Glomerular endothelial cell (primary cell): ENCODE data around the genes COL17A1 and CFAP58.

GRCh38 chr10:104059283-104060007 is 26.2 kb downstream of the COL17A1 start:
- RAMPAGE, long total RNA = no peak

DNA sequence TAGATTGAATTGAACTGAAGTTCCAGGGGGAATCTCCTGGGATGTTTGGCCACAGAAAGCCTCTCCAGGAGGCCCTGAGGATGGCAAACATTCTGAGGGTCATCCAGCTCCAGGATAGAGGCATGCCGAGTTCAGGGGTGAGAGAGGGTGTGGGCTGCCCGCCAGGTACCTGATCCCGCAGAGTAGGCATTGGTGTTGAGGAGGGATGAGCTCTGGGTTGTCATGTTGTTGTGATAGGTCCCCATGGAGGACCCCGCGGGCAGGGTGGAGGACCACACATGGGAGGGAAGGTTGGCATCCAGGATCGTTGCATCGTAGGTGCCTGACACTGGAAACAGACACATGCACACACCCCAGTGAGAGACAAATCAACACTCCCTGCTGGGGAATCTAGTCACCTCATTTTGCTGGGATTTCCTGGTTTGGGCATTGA is 21.4 kb downstream of the COL17A1 start:
- RAMPAGE, long total RNA = no peak

GRCh38 chr10:104076834-104077336 is 8.8 kb downstream of the COL17A1 start:
- RAMPAGE, long total RNA = no peak

GRCh38 chr10:104085476-104086330 is at the start of gene COL17A1:
Gene COL17A1 (minus strand): TSS chr10:104085880.
- RAMPAGE, long total RNA = no peak

GRCh38 chr10:104122199-104122328 is 93 bp downstream of the SFR1 start:
- RAMPAGE, long total RNA = no peak

- RAMPAGE, long total RNA = no peak
Observed at GRCh38 chr10:104308705-104309376, 29.4 kb downstream of the ITPRIP start.

DNA sequence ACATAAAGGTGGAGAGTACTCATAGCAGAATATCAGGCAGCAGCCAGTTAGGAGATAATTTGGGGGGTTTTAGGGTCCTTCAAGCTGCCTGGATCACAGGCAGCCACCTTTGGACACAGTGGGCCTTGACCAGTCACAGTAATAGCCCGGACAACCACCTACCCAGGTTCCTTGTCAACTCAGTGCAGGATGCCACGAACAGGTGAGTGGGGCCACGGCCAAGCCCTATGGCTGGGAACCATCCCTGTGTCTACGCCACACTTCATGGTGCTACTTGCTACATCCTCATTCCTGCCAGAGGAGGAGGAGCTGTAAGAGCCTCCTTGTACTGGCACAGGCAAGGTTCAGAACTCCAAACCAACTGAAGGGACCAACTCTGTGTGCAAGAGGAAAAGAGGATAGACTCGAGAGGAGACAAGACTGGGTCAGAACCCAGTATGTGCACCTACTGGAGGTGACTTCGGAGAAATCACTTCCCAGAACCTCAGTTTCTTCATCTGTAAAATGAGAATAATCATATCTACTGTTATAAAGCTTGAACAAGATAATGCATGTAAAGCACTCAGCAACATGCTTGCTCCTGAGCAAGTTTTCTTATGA is 19.9 kb downstream of the ITPRIP start:
- RAMPAGE, long total RNA = no peak

DNA sequence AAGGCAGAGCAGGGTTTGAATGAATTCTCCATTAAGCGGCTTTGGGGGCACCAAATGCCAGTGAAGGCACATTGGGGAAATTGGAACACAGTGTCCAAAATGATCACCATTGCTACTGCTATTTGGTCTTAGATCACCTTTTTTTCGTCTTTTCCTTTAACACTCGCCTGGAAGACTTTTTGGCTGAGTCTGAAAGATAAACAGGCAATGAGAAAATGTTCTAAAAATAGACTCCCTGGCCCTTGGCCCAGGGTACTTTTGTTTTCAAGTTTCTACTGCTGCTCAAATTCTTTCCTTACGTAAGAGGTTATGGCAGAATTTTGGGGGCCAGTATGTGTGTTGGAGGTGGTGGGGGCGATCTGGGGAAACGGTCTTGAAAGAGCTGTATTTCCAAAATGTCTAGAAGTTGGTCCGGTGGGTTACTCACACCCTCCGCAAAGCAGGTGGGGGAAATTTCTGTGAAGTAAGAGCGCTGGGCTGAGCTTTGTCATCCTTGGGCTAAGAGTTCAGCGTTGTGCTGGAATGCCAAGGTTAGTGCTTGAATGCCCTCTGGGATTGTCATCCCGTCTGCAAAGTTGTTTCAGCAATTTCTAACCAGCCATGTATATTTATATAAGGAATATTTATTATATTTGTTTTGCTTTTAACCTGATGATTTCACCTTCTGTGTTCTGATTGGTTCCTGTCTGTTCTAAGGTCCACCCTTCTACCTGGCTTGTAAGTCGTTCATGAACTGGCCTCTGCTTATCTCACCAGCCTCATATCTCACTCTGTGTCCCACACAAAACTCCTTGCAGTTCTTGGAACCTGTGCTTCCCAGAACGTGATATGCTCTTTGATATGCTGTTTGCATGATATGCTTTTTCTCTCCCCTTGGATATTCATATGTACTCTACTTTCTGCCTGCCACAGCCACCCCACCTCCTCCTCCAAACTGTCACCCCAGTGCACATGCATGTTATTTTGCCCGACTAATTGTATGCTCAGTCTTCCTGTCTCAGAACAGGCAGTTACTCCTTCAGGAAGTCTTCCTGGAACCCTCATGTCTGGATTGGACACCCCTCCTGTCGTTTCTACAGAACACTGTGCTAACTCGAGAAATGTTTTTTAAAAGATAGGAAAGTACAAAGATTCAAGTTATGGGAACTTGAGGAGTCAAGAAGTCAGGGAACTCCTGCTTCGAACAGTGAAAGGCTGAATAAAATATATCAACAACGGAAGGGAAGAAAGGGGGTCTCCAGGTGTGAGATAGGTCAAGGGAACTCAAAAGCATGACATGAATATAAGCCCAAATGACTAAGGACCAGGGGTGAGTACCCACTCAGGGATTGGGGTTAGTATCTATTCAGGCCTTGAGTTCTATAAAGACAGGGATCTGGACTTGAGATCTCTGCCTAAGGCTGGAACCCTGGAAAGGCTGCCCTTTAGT is 1.7 kb upstream of the ITPRIP start:
- RAMPAGE, long total RNA = no peak

DNA sequence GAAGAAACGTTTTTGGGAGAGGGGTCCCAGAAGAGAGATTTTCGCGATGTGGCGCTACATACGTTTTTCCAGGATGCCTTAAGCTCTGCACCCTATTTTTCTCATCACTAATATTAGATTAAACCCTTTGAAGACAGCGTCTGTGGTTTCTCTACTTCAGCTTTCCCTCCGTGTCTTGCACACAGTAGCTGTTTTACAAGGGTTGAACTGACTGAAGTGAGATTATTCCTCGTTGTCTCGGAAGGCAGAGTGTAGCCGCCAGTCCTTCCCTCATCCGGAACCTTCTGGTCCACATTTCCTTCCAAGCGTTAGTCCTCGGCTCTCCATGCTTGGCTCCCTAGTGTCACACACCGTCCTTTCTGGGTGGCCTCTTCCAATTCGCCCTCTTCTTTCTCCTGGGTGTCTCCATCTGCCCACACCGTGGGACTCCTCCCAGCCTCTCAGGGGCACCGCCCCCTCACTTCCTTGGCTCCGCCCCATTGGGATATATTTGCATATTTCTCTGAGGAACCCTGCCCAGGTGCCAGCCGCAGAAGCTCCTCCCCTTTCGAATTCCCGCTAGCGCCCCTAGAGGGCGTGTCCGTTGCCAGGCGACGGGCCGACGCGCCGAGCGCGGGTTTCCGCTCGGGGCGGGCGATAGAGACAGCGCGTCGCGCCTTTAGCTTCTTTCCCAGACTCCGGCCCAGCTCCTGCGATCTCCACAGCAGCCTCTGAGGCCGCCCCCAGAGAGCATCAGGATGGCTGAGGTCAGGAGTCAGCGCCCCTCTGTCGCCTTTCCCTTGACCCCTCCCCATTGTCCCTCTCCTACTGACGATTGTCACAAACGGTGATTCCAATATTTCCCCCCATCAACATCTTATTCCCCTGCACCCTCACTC is at the start of gene CFAP58:
TSS of gene CFAP58 (plus strand) at position 673 of the 878 bp plus-strand sequence.
- RAMPAGE, long total RNA = no peak

DNA sequence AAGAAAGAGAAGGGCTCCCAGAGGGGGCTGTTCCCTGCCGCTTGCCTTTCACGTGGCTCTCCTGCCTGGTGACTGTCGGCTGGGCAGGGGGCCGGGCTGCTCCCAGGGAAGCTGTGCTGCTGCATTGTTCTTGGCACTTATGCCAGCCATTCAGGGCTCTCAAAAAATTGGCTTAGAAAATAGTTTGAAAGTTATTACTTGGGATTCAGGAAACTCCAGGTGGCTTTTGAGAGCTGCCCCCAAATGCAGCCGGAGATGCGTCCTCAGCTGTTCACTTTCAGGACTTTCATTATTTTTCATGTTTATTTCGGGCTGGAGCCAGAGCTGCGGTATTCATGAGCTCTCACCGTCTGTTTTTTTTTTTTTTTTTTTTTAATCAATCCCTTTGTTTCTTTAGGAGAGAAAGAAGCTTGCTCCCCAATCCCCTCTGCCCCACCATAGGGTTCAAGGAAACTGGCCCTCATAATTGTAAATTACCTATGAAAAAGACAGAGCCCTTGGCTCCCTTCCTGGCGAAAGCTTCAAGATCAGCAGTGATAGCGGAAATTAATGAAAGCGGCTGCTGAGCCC is 94.1 kb downstream of the SORCS3 start:
- RAMPAGE, long total RNA = no peak

DNA sequence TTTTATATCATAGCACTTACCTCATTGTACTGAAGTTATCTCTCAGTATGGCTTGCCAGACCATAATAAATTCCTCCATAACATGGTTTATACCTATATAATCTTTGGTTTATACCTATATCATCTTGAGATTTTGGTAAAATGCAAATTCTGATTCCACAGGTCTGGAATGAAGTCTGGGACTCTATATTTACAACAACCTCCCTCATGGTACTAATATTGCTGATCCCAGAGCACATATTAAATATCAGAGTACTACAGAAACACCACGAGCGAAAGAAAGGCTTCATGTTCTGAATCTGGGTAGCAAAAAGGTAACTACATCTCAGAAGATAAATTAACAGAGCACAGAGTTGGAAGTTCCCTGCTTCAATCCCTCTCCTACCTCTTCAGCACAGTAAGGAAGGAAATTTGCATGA is 1239.4 kb downstream of the SORCS3 start:
- RAMPAGE, long total RNA = no peak

DNA sequence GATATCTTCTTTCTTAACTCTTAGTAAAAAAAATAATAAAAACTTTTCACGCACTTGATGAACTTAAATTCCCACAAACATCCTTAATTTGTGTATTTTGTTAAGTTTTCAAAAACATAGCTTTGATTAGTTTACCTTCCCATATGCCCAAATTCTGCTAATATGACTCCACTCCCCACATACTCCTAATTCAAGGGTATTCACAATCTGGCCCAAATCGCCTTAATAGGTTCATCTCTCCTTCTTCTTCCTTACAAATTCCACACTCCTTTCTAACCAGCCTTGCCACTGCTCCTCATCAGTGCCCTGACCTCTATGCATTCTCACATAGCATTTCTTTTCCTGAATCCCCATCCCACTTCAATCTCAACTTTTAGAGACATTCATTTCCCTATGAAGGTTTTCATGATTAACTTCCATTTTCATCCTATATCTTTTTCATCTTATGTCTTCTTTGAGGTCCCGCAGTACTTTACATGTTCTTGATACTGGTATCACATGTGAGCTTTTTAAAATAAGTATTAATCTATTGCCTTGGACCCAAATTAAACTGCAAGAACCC is 779.0 kb downstream of the XPNPEP1 start:
- RAMPAGE, long total RNA = no peak

DNA sequence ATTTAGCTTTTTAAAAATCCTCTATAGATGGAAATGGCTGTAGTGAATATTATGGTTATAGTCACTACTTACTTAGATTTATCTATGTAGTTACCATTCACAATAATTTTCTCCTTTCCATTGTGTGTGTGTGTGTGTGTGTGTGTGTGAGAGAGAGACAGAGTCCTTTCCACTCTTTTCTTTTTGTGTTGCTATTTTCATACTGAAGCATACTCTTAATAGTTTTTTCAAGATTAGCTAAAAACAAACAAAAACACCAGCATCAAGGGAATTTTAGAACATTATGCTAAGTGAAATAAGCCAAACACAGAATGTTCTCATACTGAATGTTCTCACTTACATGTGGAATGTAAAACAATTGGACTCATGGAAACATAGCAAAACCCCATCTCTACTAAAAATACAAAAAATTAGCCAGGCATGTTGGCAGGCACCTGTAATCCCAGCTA is 193.5 kb downstream of the XPNPEP1 start:
- RAMPAGE, long total RNA = no peak

GRCh38 chr10:109883848-109885086 is 39.0 kb downstream of the XPNPEP1 start:
- RAMPAGE, long total RNA = no peak

DNA sequence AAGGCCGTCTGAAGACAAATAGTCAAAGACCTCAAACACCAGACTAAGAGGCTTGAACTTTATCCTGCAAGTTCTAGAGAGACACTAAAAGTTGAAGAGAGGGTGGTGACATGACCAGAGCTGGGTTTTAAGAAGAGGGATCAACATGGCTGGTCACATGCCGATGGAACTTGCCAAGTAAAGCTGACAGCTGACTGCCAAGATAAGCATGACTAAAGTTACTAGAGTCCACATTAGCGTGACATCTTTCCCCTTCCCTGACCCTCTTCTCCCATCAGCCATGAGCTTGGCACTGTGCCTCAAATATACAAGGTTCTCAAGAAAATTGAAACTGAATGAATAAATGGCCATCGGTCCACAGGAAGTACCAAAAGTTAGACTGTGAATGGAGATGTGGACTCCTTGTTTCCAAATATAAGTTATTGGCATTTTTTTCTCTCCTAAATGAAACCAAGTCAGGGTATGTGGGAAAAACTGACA is 24.6 kb downstream of the XPNPEP1 start:
- RAMPAGE, long total RNA = no peak

DNA sequence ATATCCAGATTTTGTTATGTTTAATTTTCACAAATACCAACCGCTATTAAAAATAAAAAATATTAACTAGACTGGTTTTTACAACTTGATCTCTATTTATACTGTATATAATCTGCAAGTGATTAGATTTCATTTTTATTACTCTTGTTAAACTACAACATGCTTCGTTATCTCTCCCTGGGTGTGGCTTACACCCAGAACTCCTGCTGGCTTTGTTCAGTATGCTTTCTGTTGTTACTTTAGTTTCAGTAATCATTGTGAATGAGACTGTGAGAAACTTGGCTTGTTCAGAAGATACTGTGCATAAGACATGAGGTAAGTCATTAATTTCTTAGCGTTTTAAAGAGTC is 11.7 kb upstream of the ADD3 start:
- RAMPAGE, long total RNA = no peak

GRCh38 chr10:110048082-110048548 is 40.3 kb downstream of the ADD3 start:
- RAMPAGE, long total RNA = no peak

GRCh38 chr10:110141887-110142156 is 65.6 kb upstream of the MXI1 start:
- RAMPAGE, long total RNA = no peak

DNA sequence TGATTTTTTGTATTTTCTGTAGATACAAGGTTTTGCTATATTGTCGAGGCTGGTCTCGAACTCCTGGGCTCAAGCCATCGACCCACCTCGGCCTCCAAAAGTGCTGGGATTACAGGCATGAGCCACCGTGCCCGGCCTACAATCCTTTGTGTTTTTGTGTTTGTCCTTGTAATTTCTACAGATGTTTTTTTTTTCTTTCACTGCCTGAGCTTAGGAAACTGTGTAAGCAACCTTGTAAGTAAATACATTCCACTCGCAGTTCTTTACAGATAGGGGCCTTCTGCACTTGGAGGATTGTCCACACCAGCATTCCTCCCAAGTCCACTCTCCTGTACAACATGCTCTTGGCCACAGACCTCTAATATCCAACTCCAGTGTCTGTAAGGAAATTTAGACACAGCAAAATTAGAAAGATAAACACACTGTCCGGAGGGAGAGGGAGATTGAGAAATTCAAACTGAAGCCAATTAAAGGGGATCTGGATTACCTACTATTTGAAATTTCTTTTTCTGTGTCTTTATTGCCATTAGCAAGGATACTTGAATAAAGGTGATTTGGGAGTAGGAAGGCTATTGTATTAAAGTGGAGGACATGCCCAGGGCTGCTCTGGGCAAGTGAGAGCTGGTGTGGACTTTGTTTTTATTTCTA is 9.6 kb downstream of the MXI1 start:
- RAMPAGE, long total RNA = no peak

GRCh38 chr10:110225429-110226555 is 18.4 kb downstream of the MXI1 start:
- RAMPAGE, long total RNA = no peak